HTR-8/SVneo (cell line): ENCODE measurements around a stretch of chr17.

GRCh38 chr17:50202871-50203479 lies 1.5 kb upstream of the COL1A1 start:
- RRBS, result no CpG with 5 or more reads among the region's 17 CpGs

DNA sequence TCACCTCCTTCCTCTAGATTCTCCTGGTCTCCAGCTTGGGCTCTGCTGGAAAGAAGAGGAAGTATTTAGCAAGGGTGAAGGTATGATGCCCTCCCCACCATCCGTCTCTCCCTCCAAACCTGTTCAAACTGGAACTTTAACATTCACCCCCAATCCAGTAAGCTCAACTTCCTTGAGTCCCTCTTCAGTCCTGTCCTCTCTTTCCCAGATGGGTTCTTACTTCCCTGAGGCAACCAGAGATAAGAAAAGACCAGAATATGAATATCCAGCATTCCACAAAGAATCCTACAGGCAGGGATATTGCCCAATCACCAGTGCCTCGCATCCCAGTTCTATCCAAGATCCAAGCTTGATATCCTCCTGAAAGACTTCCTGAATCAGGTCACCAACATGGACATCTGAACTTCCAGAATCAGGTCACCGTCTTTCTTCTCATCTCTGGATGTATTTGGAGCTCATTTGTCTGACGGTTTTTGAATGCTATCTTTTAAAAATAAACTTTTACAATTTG lies 13.5 kb upstream of the COL1A1 start:
- RRBS, result no CpG with 5 or more reads among the region's 4 CpGs

GRCh38 chr17:50259707-50260128 lies 14.5 kb upstream of the TMEM92 start:
- RRBS, result no CpG with 5 or more reads among the region's 10 CpGs

DNA sequence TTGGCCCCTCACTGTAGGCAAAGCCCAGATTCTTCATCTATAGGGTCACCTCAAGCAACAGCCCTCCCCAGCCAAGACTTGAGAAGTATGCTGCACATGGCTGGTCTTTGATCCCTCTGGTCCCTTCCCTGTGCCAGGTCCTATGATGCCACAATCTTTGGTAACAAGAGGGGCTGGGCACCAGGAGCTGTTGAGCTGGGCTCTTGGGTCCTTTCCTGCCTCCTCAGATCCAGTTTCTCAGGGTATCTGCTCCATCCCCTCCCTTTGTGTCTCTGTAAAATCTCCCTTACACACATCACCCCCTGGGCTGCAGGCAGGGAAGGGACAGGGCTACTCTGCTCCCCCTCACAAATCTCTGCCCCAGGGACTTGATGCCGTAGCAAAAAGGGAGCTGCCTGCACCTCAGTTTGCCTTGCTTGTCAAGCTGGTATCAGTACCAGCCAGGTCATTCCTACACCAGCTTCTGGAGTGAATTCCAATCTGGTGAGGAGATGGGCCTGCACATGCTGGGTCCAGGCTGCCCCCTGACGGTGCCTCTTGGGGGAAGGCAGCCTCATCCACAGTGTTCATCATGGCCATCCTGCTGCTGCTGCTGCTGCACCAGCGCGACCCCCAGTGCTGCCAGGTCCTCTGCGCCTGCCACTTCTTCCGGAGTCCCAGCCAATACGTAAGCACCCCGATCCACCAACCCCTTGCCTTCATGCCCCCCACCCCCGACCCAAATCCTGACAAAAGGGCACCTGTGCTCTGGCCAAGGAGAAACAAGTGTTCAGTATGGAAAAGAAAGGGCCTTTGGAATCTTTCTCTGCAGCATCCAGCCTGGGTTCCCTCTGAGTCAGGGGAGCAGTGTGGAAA lies 8.4 kb downstream of the MRPL27 start:
- RRBS, result no CpG with 5 or more reads among the region's 9 CpGs

- RRBS, result 86% methylated on average over 1 of the region's 8 CpGs
These were observed 3.9 kb downstream of the RSAD1 start for GRCh38 chr17:50482436-50483003.

DNA sequence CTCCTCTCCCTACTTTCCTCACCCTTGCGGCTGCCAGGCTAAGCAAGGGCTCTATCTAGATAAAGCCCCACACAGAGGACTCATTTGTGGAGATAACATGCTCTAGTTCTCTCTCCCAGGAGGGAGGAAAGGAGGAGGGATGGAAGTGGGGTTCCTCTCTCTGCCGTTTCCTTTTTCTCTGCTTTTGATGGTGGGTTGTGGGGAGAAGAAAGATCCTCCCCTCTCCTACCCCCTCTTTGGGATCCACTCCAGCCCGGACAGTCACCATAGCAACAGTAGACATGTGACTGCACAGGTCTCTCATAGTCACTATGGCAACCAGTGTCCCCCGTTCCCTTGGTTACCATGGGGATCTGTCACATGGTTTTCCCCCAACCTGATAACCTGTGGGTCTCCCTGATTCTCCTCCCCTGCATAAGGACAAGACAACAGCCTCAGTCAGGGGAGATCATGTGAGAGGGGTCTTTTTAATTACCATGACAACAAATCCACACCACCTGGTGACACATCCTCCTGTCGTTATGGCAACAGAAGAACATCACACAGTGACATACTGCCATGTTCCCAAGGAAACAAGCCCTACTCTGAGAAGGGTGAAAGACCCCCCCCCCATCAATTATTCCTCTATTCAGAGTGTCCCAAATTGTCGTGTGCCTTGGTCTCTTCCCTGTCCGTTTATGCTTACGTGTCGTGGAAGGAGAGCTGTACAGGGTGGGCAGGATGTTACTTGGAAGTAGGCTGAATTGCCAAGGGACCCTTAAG lies 5.4 kb downstream of the CACNA1G start:
- RRBS, result no CpG with 5 or more reads among the region's 9 CpGs

DNA sequence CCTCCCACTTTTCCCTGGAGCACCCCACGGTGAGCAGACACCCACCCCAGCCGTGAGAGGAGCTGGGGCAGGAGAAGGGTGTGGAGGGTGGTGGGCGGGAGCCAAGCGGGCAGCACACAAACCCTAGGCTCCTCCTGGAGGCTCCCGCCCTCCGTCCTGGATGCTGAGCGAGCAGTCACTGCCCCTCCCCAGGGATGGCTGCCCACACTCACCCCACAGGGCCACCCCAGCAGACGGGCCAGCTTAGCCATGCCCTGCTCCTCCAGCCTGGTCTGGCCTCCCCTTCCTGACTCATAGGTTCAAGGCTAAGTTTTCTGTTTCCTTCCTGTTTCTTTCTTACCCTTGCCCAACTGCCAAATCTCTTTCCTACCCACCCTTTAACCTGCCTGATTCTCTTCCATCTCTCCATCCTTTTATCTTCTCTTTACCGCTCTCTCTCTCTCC lies 15.7 kb upstream of the ABCC3 start:
- RRBS, result no CpG with 5 or more reads among the region's 9 CpGs

- RRBS, result no CpG with 5 or more reads among the region's 11 CpGs
These were observed 4.2 kb downstream of the ABCC3 start for GRCh38 chr17:50638495-50639672.

- RRBS, result no CpG with 5 or more reads among the region's 3 CpGs
These were observed 11.4 kb downstream of the ABCC3 start for GRCh38 chr17:50645787-50646791.

DNA sequence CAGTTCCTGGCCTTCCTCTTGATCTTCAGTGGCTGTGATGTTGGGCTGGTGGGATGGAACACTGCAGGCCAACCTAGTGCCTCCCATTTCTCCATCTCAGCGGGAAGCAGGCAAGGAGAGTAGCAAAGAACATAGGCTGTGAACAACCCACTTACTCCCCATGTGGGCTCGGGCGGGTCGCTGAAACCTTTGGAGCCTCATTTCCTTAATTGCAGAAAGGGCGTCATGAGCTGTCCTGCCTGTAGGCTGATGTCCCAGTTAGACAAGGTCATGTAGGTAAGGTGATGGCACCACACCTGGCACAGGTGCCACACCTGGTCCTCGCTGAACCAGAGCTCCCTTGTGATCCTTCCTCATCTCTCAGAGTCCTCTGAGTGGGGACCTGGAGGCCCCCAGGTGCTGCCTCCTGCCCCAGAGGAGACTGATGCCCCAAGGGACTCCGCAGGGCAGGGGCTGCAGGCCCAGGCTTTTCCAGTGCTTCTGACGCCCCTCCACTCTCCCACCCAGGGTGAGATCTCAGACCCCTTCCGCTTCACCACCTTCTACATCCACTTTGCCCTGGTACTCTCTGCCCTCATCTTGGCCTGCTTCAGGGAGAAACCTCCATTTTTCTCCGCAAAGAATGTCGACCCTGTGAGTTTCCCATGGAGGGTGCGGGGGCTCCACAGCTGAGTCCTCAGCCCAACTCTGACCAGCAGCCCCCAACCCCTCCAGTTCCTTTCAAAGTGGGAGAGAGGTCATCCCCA lies 23.1 kb downstream of the ABCC3 start:
- RRBS, result no CpG with 5 or more reads among the region's 12 CpGs

DNA sequence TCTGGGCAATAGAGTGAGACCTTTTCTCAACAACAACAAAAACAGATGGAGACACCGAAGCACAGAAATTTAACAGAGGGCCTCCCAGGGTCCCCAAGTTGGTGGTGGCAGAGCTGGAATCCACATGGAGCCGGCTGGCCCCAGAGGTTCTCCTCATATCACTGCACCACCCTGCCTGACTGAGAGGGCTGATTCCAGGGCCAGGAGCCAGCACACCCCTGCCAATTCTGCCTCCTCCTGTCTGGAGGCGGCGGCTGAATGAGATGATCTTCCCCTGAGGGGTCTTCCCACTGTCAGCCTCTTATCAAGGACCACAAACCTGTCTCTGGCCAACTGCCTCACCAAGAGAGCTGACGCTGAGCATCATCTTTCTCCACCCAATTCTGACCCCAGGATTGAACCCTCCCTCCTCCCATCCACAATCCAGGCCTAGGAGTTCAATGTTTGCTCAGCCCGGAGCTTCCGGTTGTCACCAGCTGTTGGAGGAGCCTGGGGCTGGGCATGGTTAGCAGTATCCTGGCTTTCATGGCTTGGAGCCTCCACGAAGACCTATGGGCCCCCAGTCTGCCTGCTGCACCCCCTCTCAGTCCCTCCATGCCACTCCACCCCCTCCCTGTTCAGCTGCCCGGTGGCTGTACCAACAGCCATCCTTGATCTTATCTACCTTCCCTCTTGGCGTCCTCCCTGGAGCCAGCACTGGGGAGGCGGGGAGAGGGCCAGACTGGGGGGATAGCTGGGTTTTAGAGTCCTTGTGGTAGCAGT lies 25.5 kb downstream of the ABCC3 start:
- RRBS, result no CpG with 5 or more reads among the region's 11 CpGs

GRCh38 chr17:50661332-50662317 lies 26.9 kb downstream of the ABCC3 start:
- RRBS, result no CpG with 5 or more reads among the region's 17 CpGs

GRCh38 chr17:50676333-50676838 lies 31.3 kb downstream of the ANKRD40 start:
- RRBS, result no CpG with 5 or more reads among the region's 13 CpGs

DNA sequence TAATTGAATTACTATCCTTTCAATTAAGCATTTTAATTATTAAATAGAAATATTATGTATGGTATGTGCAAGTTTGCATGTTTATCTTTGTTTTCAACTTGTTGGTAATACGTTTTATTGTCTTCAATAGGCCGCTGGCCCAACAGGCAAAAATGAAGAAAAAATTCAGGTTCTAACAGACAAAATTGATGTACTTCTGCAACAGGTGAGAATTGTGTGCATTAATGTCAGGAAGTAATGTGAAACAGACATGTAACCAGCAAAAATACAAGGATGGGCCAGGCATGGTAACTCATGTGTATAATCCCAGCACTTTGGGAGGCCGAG lies 22.1 kb downstream of the LUC7L3 start:
- RRBS, result no CpG with 5 or more reads among the region's 3 CpGs

DNA sequence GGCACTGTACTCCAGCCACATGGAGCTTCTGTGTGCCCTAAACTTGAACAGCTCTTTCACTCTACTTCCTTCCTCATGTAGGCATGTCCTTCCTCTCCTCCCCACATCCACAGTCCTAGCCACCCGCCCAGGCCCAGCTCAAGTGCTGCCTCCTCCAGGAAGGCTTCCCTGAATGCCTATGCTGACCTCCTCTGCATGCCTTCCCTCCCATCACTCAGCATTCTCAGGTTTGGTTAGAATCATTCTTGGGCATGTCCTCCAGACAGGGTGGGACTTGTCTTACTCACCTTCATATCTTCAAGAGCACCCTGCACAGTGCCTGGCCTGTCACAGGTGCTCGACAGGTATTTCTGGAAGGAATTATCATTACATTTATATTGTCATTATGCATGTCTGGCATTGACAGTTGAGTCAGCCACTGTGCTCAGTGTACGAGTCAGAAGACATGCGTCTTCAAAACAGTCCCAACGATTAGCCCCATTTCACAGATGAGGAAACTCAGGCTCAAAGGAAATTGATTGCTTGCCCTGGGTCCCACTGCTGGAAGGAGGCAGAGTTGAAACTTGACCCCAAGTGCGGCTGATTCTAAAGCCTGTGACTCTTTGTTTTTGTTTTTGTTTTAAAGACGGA lies 42.2 kb upstream of the TOB1 start:
- RRBS, result no CpG with 5 or more reads among the region's 7 CpGs

DNA sequence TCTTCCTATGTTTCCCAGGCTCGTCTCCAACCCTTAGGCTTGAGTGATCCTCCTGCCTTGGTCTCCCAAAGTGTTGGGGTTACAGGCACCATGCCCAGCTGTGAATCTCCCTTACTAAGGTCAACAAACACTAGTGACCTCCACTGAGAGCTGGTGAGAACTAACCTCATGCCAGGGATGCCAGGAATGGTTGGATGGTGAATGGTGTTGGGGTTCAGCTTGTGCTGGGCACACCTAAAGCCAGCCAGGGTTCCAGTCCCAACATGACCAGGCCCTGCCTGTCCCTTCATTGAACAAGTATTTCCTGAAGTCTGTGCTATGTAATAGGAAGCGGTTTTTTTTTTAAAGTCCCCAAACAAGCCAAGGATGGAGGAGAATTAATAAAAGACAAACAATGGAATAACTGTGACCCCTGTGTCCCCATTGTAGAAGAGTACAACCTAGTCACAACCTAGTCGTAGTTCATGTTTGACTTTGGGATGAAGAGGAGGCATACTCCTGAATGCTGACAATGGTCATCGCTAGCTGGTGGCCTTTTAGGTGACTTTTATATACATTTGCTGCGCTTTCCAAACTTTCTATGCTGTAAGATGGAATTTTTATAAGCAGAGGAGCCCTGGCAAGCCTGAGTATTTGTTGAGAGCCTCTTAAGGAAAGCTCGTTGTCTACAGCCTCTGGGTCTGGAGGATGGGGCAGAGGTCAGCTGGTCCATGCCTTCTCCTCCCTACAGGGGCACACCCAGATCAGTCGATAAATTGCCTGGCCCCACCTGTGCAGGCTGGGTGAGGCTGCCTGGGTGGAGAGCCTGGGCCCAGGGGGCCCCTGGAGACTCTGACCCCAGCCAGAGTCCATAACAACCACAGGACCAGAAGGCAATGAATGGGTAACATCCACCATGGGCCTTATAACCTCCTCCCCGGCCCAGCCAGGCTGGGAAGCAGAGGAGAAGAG lies 56.2 kb upstream of the TOB1 start:
- RRBS, result no CpG with 5 or more reads among the region's 8 CpGs

GRCh38 chr17:50946408-50947220 lies 80.5 kb upstream of the TOB1 start:
- RRBS, result no CpG with 5 or more reads among the region's 13 CpGs

GRCh38 chr17:50956816-50957153 lies 90.6 kb upstream of the TOB1 start:
- RRBS, result no CpG with 5 or more reads among the region's 6 CpGs

GRCh38 chr17:51118329-51118914 lies 2.2 kb downstream of the SPAG9 start:
- RRBS, result no CpG with 5 or more reads among the region's 9 CpGs

DNA sequence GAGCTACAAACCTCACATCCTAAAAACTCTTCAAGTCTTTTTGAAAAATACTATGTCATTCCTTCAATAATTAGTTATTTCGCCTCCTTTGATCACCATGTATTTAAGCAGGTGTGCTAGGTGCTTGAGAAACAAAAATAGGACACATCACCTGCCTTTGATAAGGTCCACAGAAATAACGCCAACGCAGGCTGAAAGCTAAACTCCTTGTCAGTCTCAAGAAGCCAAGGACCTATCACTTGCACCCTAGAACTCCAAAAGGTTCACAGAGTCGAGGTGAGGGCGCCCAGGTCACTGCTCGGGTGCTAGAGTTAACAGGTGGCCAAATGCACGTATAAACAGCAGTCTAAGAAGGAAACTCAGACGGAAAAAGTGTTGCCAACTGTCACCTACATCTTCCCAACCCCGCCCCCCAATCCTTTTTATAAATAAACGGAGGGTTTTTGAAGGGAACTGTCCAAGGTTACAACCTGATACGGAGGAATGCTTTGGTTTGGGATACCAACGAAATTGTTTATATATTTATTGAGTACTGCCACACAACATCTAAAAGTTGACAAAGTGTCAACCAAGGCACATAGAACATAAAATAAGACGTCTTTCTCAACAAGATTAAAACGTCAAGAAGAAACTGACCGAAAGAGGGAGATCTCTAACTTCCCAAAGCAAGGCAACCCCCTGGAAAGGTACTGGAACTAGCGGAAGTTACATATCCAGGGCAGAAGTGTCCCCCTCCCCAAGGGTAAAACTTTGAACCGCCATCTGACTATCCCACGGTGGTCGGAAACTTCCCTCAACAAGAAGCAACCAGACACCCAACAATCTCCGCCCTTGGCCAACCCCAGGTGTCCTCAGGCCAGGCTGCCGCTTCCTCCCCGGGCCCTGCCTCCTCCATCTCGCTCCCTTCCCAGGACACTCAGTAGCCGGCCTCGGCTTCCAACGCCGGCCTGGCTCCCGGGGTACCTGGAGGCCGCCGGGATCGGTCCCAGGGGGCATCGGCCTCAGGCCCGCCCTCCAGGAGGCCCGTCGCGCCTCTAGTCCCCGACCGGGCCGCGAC lies 1.1 kb downstream of the SPAG9 start:
- RRBS, result 2% methylated on average over 12 of the region's 40 CpGs